Aortic smooth muscle cell (primary cell): ENCODE results near the gene DDX4.

DNA sequence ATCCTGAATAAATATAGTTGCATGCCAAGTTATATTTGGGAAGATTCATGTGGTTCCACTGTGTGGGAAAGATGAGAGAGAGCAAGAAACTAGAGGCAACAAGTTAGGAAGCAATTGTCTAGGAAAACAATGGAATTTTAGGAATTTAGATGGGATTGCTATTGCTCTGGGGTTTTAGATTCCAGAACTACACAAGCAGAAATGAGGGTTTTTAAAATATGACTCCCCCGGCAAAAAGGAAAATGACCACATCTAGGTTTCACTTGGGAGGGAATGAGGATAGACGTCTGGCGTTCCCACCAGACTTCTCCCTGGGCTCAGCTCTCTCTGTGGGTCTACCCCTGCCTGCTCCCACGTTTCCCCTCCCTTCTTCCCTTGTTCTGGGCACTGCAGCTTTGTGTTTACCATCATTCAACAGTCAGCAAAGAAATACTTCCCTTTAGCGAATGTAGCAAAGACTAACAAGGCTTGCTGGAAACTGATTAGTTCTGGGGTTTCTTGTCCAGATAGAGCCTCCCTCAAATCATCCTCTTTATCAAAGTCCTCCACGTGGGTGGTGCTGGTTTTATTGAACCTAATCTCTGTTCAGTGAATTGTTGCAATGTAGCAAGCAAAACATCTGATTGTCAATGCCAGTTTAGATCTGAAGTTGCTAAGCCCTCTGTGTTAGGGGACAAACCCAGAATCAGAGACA lies 63.8 kb downstream of the SNX18 start:
- RRBS: no CpG with 5 or more reads among the region's 6 CpGs

DNA sequence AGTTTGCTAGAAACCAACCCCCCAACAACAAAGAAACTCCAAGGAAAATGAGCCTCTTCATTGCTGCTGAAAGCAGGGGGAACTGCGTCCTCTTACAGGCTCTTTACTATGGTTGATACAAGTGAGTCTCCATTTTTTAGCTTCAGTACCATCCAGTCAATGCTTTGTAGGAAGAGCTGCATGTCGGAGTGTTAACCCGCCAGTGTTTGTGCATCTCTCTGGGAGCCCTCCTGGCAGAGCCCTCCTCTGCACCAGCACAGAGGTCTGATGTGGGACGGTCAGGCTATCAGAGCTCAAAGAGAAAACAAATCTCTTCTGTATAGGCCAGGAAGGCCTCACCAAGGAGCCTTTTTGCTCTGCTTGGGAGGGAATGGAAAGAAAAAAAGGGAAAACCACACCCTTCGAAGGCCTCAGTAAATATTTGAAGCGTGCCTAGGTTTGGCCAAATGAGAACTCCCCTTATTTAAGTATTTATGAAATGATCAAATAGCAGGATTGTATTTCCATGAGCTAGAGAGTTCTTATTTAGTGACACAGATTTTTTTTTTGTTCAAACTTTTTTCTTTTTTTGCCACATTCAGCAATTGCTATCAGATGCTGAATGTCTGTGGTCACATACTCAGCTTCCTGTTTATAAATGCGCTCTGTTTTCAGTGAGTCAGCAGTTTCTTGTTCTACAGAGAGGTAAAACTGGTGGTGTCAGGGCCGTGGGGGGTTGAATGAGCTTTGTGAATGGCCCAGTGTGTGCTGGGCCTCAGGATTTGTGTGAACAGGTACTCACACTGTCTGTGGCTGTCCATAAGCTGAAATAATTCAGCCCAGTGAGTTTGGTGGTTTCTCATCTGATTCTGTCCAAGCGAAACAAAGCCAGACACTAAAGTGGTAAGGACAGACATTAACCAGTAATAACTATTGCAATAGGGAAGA lies 226.6 kb downstream of the SNX18 start:
- RRBS: no CpG with 5 or more reads among the region's 9 CpGs

GRCh38 chr5:54774510-54774724 lies 211.0 kb downstream of the ESM1 start:
- RRBS: no CpG with 5 or more reads among the region's 2 CpGs

GRCh38 chr5:54774776-54775251 lies 210.6 kb downstream of the ESM1 start:
- RRBS: no CpG with 5 or more reads among the region's 8 CpGs

DNA sequence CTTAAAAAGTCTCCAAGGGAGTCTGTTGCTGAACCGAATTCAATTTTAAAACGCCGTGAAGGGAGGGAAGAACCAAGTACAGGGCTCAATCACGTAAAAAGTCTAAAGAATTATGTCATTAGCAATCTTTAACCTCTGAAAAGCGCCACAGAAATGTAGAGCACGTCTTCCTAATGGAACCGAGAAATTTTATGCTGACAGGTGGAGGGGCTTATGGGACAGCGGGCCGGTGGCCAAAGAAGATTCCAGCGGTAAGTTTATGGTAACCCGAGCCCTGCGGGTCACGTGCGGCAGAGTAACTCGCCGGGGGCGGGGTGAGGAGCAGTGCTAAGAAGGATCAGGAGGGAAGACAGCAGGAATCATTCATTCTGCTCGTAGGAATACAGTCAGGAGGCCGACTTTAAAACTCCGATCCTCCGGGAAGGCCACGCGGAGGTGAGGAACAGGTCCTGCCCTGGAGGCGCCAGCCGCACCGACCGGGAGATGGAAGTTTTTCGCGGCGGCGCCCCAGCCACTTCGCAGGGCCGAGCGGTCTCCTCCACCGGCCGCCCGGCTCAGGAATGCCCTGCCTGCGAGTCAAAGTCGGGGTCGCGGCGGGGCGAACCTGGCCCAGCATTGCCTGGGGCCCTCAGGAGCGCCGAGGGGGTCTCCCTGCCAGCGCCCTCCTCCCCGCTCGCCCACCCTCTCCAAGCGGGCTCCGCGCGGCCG lies 101.9 kb downstream of the ESM1 start:
- RRBS: 4% methylated on average over 25 of the region's 53 CpGs

DNA sequence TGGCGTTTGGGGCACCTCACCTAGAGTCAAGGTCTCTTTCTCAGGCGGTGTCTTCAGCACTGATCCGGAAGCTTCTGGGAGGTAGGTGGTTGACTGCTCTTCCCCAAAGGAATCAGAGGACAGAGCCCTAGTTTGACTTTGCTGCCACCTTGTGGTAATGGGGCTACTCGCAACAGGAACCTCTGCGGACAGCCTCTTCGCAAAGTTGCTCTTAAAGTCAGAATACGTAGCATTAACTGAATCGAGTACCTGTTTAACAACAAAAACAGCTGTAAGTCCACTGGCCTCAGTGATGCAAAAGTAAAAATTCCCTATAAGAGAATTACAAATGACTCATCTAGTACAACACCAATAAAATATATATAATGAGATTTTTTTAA lies 13.4 kb upstream of the GPX8 start:
- RRBS: no CpG with 5 or more reads among the region's 8 CpGs

DNA sequence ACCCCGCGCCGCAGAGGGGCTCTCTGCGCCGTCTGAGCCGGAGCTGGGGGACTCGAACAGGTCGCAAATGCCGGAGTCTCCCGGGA lies 278 bp downstream of the CCNO start:
- RRBS: 3% methylated on average over 7 of the region's 10 CpGs

- RRBS: no CpG with 5 or more reads among the region's 3 CpGs
These were observed 98.8 kb downstream of the PLPP1 start for GRCh38 chr5:55435967-55436421.

GRCh38 chr5:55600939-55601948 lies 66.5 kb upstream of the PLPP1 start:
- RRBS: no CpG with 5 or more reads among the region's 12 CpGs

DNA sequence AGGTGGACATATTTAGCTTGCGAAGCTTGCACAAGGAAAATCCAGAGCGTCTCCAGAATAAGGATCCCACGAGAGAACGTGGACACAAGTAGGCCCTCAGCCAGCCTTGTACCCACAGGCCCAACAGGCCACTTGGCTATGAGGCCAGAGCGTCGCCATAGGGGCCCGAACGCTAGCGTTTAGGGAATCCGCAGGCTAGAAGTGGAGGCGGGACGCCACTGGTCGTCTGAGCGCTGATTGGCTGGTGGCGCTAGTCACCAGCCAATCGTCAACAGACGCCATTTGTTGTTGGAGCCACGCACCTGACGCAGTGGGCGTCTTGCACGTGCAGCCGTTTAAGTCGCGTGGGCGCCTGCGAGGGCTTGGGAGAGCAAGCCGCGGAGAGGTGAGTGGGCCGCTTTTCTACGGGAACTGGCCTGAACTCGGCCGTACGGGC lies at the start of gene DDX4:
TSS of gene DDX4 (plus strand) at position 345 of the 436 bp plus-strand sequence.
- RRBS: no CpG with 5 or more reads among the region's 33 CpGs

- RRBS: no CpG with 5 or more reads among the region's 57 CpGs
These were observed 540 bp upstream of the IL6ST start for GRCh38 chr5:55995088-55995917.

DNA sequence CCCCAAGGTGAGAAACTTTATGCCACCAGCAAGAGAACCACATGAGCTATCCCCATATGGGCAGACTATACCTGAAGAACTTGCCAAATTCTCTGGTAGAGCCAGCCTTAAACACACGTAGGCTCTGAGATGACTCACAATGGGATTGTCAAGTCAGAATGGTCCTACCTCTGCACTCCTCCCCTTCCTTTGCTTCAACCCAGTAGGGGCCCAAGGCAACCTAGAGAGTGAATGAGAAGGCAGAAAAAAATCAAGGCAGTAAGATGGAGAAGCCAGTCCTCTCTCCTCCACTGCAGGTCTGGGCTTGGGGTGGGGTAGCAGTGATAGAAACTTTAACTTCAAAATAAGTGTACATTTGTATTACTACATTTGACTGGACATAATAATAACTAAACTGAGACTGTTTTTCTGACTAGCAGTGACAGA lies 204.9 kb upstream of the MAP3K1 start:
- RRBS: no CpG with 5 or more reads among the region's 1 CpG

GRCh38 chr5:56612735-56612993 lies 202.7 kb upstream of the MAP3K1 start:
- RRBS: no CpG with 5 or more reads among the region's 1 CpG

DNA sequence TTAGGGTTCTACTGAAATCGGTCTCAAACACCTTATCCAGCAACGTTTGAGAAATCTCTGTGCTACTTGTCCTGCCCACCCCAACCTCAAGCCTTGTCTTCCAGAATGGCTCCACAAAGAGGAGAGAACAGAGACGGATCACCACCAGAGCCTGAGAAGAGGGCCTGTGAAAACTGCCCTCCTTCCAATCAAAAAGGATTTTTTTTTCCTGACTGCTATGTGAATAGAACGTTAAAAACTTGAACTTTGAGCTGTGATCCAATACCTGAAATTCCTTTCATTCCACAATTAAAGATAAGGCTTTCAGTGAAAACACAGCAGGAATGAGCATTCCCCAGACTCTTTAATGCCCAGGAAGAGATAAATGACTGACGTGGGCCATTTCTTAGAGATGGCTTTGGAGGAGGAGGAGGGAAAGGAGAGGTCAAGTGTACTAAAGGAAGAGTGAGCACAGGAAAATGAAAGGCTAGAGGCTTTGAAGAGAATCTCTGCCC lies 178.0 kb upstream of the MAP3K1 start:
- RRBS: no CpG with 5 or more reads among the region's 5 CpGs

- RRBS: 7% methylated on average over 8 of the region's 28 CpGs
These were observed 1.1 kb upstream of the MAP3K1 start for GRCh38 chr5:56814156-56814818.

GRCh38 chr5:57095150-57095557 lies 78.7 kb upstream of the GPBP1 start:
- RRBS: no CpG with 5 or more reads among the region's 5 CpGs

DNA sequence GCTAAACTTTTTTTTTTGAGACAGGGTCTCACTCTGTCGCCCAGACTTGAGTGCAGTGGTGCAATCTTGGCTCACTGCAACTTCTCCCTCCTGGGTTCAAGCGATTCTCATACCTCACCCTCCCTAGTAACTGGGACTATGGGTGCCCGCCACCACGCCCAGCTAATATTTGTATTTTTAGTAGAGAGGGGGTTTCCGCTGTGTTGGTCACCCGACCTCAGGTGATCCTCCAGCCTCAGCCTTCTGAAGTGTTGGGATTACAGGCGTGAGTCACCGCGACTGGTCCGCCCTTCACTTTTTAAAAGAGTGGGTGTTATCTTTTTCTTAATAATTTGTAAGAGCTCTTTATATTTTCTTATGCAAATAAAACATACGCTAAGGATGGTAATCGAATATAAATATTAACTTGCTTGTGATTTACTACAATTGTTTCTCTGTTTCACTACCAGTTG lies 2.0 kb upstream of the GPBP1 start:
- RRBS: no CpG with 5 or more reads among the region's 12 CpGs

GRCh38 chr5:57695183-57695766 lies 212.7 kb upstream of the ACTBL2 start:
- RRBS: no CpG with 5 or more reads among the region's 8 CpGs

- RRBS: no CpG with 5 or more reads among the region's 2 CpGs
These were observed 235.6 kb upstream of the ACTBL2 start for GRCh38 chr5:57718175-57718713.

- RRBS: no CpG with 5 or more reads among the region's 4 CpGs
These were observed 408.9 kb upstream of the ACTBL2 start for GRCh38 chr5:57891389-57892083.